IMR-90 (cell line): ENCODE data around the genes TRIP12 and SP140.

GRCh38 chr2:228846239-228846542, 424.9 kb downstream of the PID1 start:
- RRBS = no CpG with 5 or more reads among the region's 2 CpGs
CAGE:
- cytosol, long polyA plus RNA = no peak
- long polyA plus RNA = no peak
- nucleus, long polyA plus RNA = no peak

GRCh38 chr2:229129567-229130474, 141.3 kb downstream of the PID1 start:
- RRBS = no CpG with 5 or more reads among the region's 12 CpGs
CAGE:
- cytosol, long polyA plus RNA = no peak
- long polyA plus RNA = no peak
- nucleus, long polyA plus RNA = no peak

DNA sequence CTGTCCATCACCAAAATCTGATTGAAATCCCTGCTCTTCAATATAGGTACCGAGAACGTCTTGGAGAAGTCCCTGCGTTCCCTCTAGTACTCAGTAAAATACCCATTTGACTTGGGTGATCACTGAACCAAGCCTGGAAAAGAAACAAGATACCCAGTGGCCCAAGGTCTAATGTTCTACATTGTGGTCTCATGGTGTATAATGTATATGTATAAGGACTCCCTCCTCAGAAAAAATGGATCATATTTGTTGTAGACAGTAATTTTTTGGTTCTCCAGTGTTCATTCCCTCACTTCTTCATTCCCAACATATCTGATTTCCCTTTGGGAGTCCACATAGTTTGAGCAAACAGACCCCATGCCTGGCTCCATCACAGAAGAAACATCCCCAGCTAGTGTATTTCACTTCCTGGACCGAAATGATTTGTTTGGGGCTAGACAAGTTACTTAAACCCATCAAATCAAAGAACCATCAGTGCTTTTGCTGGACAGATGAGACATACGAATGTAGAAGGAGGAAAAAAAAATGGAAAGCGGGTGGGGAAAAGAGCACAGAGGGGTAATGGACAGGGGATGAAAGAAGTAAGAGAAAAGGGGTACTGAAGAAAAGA, 132.6 kb downstream of the PID1 start:
- RRBS = no CpG with 5 or more reads among the region's 6 CpGs
CAGE:
- cytosol, long polyA plus RNA = no peak
- long polyA plus RNA = no peak
- nucleus, long polyA plus RNA = no peak

DNA sequence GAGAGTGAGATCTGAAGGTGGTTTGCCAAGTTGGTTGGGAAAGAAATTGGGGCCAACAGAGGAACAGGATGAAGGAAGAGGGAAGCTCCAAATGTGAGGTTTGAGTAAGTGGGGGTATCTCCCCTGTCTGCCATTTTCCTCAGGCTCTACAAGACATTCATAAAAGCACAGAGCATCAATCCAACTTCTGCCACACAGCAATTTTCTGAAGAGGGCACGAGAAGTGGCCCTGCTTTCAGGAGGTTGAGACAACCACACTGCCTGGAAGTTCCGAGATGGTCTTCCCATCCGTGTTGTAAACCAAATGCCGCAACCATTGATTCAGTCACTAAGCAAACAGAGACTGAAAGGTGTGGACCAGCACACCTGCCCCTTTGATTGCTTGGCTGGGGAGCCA, 111.2 kb downstream of the PID1 start:
- RRBS = no CpG with 5 or more reads among the region's 4 CpGs
CAGE:
- cytosol, long polyA plus RNA = no peak
- long polyA plus RNA = no peak
- nucleus, long polyA plus RNA = no peak

GRCh38 chr2:229183616-229183938, 87.5 kb downstream of the PID1 start:
- RRBS = no CpG with 5 or more reads among the region's 1 CpG
CAGE:
- cytosol, long polyA plus RNA = no peak
- long polyA plus RNA = no peak
- nucleus, long polyA plus RNA = no peak

DNA sequence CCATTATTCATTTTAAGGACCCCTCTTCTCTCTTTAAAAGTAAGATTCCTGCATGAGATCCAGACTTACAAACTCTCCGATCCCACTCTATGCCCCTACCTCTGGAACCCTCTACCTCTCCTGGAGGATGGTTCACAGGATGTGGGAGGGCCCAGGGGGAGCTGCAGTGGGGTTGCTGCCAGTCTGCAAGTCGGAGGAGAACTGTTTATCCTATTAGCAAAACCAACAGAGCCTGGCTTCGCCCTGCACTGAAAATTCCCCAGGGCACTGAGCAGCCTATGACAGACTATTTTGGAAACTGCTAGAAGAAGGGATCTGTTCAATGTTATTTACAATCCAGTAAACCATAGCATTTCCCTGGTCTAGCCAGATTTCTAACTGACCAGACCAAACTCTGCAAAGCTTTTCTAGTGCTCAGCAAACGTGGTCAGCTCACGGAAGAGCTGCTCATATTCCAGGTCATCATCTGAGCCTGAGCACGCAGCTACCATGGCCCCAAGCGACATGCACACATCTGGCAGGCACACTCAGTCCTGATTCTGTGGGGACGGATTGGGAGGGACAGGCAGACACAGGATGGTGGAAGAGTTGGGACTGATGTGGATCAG, 64.8 kb upstream of the PID1 start:
- RRBS = no CpG with 5 or more reads among the region's 8 CpGs
CAGE:
- cytosol, long polyA plus RNA = no peak
- long polyA plus RNA = no peak
- nucleus, long polyA plus RNA = no peak

DNA sequence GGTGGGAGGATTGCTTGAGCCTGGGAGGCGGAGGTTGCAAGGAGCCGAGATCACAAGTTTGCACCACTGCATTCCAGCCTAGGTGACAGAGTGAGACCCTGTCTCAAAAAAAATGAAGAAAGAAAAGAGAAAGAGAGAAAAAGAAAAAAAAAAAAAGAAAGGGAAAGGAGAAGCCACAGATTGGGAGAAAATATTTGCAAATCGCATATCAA, 10.7 kb downstream of the DNER start:
- RRBS = no CpG with 5 or more reads among the region's 3 CpGs
CAGE:
- cytosol, long polyA plus RNA = no peak
- long polyA plus RNA = no peak
- nucleus, long polyA plus RNA = no peak

DNA sequence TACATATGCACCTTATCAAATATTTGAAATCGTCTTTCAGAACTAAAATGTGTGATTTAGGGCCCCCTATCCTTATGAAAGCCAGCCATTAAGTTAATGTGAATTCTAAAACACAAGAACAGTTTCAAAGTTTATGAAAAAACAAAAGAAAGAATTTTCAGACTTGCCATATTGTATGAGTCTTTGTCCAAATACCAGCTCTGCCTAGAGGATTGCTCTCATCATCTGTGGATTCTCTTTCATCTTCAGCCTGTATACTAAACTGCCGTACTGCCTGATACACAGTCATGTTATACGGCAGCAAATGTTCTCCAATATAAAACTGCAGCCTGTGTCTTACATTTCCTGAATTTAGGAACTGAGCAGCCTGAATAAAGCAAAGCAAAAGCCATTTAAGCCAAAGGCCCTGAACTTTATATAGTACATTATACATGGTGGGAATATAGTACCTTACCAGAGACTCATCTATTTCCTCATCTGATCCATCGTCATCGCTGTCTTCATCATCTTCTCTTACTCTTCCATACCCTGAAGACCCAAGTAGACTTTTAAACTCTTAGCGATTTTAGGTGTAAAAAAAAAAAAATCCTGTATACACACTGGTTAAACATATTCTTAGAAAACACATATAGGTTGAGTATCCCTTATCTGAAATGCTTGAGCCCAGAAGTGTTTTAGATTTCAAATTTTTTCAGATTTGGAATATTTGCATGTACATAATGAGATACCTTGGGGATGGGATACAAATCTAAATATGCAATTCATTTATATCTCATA, 77.5 kb upstream of the DNER start:
- RRBS = no CpG with 5 or more reads among the region's 6 CpGs
CAGE:
- cytosol, long polyA plus RNA = no peak
- long polyA plus RNA = no peak
- nucleus, long polyA plus RNA = no peak

GRCh38 chr2:229879690-229880168, 42.1 kb downstream of the TRIP12 start:
- RRBS = 72% methylated on average over 3 of the region's 7 CpGs
CAGE:
- cytosol, long polyA plus RNA = no peak
- long polyA plus RNA = no peak
- nucleus, long polyA plus RNA = no peak

DNA sequence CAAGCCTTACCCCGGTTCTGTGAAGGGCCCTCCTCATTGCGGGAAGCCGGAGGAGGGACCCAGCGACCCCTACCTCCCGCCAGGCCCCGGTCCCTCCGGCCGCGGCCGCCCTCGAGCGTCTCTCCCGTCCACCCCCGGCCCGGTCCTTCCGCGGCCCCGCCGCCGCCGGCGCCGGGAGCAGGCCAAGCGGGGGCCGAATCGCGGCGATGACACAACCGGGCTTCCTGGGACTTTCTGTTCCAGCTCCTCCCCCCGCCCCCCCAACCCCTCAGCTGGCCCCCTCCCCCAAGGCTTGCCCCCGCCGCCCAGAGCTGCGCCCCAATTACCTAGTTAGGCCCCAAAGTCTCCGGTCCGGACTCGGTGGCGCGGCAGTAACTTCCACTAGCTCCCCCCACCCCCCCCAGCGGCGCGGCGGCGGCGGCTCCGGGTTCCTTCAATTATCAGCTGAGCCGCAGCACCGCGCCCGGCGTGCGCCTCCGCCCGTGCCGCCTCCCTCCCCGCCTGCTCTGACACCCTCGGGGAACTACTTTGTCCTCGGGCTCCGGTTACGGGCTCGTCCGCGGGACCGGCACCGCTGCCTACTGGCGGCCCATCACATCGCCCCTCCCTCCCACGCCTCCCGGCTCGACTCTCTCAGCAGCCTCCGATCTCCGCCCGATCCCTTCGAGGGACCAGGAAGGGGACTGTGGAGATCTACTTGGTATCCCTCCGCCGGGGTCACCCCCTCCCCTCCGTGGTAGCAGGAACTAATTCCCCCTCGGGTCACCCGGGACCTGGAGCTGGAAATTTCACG, at the start of gene TRIP12:
TRIP12 (minus strand) TSS at position 456 of the 793 bp plus-strand sequence.
- RRBS = 2% methylated on average over 55 of the region's 79 CpGs
CAGE:
- cytosol, long polyA plus RNA = start-site peak on the minus strand centred at position 184 of the sequence, 116 bp wide, 21 and 21 reads in 2 replicates; start-site peak on the minus strand centred at position 473 of the sequence, 136 bp wide, 52 and 167 reads in 2 replicates
- long polyA plus RNA = no peak
- nucleus, long polyA plus RNA = start-site peak on the minus strand centred at position 148 of the sequence, 765 bp wide, 111 and 112 reads in 2 replicates

- RRBS = no CpG with 5 or more reads among the region's 13 CpGs
CAGE:
- cytosol, long polyA plus RNA = no peak
- long polyA plus RNA = no peak
- nucleus, long polyA plus RNA = no peak
These were observed at the start of gene SP140 for GRCh38 chr2:230225371-230226257. Gene SP140, plus strand, starts transcription at chr2:230225736.

DNA sequence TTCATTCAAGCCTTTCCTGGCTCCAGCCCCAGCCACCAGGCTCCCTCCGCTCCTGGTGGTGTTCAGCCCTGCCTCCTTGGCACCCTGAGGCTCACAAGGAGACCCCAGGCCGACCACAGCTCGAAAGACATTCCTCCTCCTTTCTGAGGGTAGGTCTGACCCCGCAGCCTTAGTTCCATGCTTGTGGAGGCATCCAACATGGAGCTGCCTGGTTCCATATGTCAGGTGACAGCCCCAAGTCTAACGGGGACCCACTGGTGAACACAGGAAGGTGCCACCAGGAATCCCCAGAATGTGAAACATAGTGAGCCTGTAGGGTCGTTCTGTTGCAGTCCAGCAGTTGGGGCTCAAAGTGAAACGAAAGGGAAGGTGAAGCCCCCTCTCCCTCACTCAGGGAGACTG, 5.0 kb upstream of the SP100 start:
- RRBS = no CpG with 5 or more reads among the region's 7 CpGs
CAGE:
- cytosol, long polyA plus RNA = no peak
- long polyA plus RNA = no peak
- nucleus, long polyA plus RNA = no peak

DNA sequence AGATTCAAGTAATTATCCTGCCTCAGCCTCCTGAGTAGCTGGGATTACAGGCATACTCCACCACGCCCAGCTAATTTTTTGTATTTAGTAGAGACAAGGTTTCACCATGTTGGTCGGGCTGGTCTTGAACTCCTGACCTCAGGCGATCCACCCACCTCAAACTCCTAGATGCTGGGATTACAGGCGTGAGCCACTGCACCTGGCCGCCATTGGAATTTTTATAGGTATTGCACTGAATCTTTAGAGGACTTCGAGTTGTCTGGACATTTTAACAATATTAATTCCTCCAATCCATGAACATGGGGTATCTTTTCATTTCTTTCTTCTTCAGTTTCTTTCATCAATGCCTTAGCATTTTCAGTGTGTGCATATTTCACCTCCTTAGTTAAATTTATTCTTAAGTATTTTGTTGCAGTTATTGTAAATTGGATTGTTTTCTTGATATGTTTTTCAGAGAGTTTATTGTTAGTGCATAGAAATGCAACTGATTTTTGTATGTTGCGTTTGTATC, 36.3 kb downstream of the SP100 start:
- RRBS = no CpG with 5 or more reads among the region's 7 CpGs
CAGE:
- cytosol, long polyA plus RNA = no peak
- long polyA plus RNA = no peak
- nucleus, long polyA plus RNA = no peak

GRCh38 chr2:230469972-230470285, 53.9 kb downstream of the SP100 start:
- RRBS = no CpG with 5 or more reads among the region's 1 CpG
CAGE:
- cytosol, long polyA plus RNA = no peak
- long polyA plus RNA = no peak
- nucleus, long polyA plus RNA = no peak

GRCh38 chr2:230473174-230474010, 57.4 kb downstream of the SP100 start:
- RRBS = no CpG with 5 or more reads among the region's 4 CpGs
CAGE:
- cytosol, long polyA plus RNA = no peak
- long polyA plus RNA = no peak
- nucleus, long polyA plus RNA = no peak

DNA sequence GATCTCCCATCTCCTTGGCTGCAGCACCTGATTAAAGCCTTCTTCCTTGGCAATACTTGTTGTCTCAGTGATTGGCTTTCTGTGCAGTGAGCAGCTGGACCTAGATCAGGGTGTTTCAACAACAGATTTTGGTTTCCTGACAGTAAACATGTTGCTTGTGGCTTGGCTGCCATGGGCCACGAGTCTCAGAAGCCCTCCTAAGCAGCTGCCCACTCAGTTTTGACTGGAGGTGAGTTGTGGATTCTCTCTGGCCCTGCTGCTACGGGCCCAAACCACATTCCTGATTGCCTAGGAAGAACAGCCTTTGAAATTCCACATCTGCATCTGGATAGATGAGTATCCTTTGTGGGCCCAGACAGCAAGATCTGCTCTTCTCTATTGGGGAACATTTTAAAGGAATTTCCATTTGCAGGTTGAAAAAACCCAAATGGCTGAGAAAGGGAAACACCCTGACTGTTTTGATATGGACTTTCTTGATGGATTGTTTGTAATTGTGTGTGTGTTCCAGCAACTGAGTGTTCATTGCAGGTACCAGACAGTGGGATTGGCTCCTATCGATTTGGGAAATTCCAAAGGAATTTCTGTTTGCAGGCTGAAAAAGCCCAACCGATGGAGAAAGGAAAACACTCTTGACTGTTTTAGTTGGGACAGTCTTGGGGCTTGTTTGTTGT, 105.7 kb downstream of the SP100 start:
- RRBS = no CpG with 5 or more reads among the region's 4 CpGs
CAGE:
- cytosol, long polyA plus RNA = no peak
- long polyA plus RNA = no peak
- nucleus, long polyA plus RNA = no peak

- RRBS = no CpG with 5 or more reads among the region's 9 CpGs
CAGE:
- cytosol, long polyA plus RNA = no peak
- long polyA plus RNA = no peak
- nucleus, long polyA plus RNA = no peak
These were observed 52.1 kb upstream of the CAB39 start for GRCh38 chr2:230660415-230661013.

DNA sequence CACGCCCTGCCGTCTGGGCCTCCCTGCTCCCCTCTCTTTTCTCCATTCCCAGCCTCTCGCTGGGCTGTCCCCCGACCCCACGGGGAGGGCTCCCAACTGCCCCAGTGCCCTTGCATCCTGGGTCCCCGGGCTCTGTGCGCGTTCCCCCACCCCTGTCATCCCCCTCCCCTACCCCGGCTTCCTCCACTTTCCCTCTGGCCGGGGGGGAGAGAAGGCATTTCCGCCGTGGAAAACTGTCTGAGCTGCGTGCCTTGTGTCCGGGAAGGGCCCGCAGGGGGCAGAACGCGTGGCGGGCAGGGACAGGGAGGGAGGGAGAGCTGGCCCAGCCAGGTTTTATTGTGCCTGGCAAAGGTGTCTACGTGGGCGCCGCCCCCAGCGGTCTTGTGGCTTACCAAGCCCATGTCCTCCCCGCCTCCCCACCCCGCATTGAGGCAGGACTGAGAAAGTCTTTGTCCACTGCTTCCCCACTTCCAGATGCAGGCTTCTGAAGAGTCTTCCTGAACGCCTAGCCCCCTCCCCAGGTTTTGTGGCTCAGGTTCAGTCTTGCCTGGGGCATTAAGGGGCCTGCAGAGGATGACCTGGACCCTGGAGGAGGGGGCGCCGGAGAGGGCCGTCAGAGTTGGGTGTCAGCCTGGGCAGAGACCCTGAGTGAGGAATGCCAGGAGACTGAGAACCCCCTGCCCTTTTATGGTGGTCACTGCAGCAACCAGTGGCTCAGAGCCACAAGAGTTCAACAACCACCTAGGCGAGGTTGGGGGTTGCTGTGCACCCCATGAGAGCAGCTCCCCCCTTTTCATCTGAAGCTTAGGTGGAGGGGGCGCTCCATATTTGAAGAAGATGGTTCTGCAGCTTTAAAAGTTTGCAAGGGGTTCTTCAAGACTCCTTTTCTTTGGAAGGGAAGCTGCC, 1.3 kb downstream of the ITM2C start:
- RRBS = 7% methylated on average over 9 of the region's 30 CpGs
CAGE:
- cytosol, long polyA plus RNA = no peak
- long polyA plus RNA = no peak
- nucleus, long polyA plus RNA = no peak

- RRBS = 51% methylated on average over 4 of the region's 14 CpGs
CAGE:
- cytosol, long polyA plus RNA = no peak
- long polyA plus RNA = no peak
- nucleus, long polyA plus RNA = no peak
These were observed 7.6 kb upstream of the GPR55 start for GRCh38 chr2:230932469-230933128.

DNA sequence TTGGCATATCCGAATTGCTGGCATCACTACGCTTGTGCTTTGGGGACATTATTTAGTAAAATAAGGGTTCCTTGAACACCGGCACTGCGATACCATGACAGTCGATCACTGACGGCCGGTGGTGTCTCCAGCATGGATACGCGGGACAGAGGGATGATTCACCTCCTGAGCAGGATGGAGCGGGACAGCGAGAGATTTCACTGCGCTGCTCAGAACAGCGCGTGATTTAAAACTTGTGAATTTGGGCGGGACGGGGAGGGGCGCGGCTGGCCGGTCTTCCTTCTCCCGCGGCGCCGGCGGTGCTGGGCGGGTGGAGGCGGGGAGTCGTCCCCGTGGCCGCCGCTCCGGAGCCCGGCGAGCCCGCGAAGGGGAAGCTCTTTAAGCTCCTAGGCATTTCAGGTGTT, 32.2 kb upstream of the GPR55 start:
- RRBS = 2% methylated on average over 13 of the region's 35 CpGs
CAGE:
- cytosol, long polyA plus RNA = no peak
- long polyA plus RNA = no peak
- nucleus, long polyA plus RNA = no peak